ENCODE measurements around the genes DMD, TMEM47, CYBB and TSPAN7.

GRCh38 chrX:30889791-30890055 is 669 bp upstream of the TAB3 start:
- PRO-cap, result no peak

- PRO-cap, result no peak
Measured at GRCh38 chrX:31930986-31931524, 859.2 kb upstream of the FTHL17 start.

DNA sequence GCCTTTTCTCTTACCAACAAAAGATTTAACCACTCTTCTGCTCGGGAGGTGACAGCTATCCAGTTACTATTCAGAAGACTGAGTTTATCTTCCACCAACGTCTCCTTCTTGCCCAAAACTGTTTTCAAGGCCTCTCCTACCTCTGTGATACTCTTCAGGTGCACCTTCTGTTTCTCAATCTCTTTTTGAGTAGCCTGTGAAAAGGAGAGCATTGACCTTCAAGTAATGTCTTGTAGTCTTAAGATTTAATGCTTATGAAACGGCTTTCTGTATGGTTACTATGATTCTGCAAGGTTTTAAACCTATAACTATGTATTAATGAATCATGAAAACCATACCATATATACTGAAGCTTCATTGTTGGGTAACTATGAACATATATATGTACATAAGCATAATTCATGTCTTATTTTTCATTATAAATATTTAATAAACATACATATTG is 846.3 kb downstream of the DMD start:
- PRO-cap, result no peak

DNA sequence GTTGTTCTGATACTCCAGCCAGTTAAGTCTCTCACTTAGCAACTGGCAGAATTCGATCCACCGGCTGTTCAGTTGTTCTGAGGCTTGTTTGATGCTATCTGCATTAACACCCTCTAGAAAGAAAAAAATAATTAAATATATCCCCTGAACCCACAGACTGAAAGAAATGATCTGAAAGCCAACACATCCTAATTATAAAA is 720.0 kb downstream of the DMD start:
- PRO-cap, result no peak

GRCh38 chrX:33211317-33211880 is at the start of gene DMD:
DMD (minus strand) TSS chrX:33211549.
- PRO-cap, result unidirectional peak, minus-strand start at chrX:33211509

GRCh38 chrX:33726629-33727188 is 405.4 kb downstream of the FAM47A start:
- PRO-cap, result no peak

GRCh38 chrX:34657179-34658182 is at the start of gene TMEM47:
TMEM47 (minus strand) TSS chrX:34657285.
- PRO-cap, result bidirectional peak, plus-strand start at chrX:34657411, minus-strand start at chrX:34657285

- PRO-cap, result no peak
Measured at GRCh38 chrX:36957860-36958624, 50.1 kb upstream of the FAM47C start.

- PRO-cap, result no peak
Measured at GRCh38 chrX:36961568-36962004, 46.6 kb upstream of the FAM47C start.

DNA sequence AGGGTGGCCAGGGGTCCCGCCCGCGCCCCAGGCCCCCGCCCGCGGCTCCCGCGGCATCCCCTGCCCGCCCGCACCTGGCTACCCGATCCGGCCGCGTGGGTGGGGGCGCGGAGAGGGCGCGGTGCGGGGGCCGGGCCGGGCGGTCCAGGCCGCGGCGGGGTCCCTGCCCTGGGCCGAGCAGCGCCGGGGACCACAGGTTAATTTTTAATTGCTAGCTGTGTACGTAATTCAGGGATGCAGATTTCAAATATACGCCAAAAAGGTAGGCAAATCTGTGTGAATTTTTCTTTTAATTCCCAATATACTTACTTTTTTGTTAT is 44.3 kb upstream of the FAM47C start:
- PRO-cap, result no peak

- PRO-cap, result no peak
Measured at GRCh38 chrX:36985330-36985792, 22.8 kb upstream of the FAM47C start.

- PRO-cap, result no peak
Measured at GRCh38 chrX:37078364-37078769, 70.2 kb downstream of the FAM47C start.

GRCh38 chrX:37684880-37685306 is 698 bp upstream of the XK start:
- PRO-cap, result no peak

- PRO-cap, result no peak
Measured at GRCh38 chrX:37779748-37780282, at the start of gene CYBB. CYBB (plus strand) TSS chrX:37780059.

DNA sequence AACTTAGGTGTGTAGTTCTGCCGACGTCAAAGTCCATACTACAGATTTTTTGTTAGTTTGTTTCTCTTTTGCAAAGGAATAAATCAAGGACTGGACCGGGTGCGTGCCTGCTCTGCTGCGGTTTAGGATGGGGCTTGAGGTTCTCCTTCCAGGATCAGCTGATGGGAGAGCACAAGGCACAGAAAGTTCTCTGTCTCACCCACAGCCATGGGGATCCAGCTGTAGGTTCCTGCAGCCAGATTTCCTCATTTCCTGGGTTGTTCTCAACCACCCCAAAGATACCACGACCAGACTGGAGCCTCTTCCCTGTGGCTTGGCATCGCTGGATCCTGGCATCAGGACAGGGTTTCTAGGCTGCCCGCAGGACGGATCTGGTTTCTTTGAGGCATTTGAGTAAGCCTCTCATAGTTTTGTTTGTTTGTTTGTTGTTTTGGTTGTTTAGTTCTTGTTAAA is 762 bp upstream of the SRPX start:
- PRO-cap, result no peak

- PRO-cap, result no peak
Measured at GRCh38 chrX:38287360-38288322, 39.7 kb downstream of the RPGR start.

GRCh38 chrX:38561103-38562278 is at the start of gene TSPAN7:
TSPAN7 (plus strand) TSS chrX:38561542.
- PRO-cap, result bidirectional peak, plus-strand start at chrX:38561547, minus-strand start at chrX:38561273

DNA sequence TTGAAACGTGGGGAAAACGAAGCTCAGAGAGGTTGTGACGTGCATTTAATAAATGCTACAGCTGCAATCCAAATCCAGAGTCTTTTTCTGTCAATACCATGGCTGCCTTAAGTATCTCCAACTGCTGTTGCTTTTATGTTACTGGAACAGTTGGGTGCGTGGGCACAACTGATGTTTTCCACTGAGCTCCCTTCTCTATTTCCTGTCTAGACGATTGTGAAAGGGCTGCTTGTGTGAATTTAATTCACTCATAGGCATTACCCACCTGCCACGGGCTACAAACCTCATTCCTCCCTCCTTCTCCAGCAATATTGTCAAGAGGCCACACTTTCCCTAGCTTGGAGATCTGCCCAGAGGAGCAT is 526.0 kb downstream of the MID1IP1 start:
- PRO-cap, result no peak

DNA sequence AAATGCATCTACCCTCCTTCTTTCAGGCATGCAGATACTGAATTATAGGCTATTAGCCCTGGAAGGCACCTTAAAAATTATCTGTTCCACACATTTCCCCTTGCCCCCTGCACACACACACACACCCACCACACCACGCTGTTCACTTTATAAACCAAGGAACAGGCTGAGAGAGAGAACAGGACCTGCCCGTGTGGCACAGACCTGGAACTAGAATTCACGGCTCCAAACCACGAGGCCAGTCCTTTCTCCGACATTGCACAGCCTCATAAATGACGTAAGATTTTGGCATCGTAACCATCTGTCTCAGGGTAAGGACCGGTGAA is 330.4 kb downstream of the BCOR start:
- PRO-cap, result no peak

DNA sequence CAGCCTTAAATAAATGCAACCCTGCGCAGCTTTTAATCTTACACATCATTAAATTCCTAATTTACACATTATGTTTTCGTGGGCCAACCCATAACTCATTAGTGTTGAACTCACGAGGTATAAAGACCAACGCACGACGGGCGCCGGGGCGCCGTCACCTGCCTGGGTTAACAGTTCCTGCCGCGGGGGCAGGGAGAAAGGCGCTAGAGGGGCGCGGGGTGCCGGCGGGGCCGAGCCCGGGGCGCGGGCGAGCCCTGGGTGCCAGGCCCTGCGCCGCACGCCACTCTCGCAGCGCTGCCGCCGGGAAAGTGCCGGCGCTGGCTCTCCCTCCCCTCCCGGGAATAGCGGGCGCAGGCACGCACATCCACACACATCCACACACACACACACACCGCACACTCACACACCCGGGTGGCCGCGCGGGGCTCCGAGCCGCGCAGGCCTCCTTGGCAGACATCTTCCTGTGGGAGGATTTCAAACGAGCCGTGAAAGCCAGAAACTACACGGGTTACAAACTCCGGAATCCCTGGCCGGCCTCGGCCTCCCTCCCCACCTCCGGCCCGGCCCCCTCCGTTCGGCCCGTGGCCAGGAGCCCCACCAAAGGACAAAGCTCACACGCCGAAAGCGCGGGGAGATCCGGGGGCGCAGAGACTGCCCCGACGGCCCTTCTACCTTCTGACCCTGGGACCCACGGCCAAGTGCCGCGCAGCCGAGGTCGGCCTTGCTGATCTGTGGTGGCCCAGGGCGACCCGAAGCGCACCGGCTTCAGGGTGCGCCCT is 92.4 kb downstream of the BCOR start:
- PRO-cap, result no peak